SUDHL5 (cell line): Measurements from ENCODE around the gene PMAIP1.

DNA sequence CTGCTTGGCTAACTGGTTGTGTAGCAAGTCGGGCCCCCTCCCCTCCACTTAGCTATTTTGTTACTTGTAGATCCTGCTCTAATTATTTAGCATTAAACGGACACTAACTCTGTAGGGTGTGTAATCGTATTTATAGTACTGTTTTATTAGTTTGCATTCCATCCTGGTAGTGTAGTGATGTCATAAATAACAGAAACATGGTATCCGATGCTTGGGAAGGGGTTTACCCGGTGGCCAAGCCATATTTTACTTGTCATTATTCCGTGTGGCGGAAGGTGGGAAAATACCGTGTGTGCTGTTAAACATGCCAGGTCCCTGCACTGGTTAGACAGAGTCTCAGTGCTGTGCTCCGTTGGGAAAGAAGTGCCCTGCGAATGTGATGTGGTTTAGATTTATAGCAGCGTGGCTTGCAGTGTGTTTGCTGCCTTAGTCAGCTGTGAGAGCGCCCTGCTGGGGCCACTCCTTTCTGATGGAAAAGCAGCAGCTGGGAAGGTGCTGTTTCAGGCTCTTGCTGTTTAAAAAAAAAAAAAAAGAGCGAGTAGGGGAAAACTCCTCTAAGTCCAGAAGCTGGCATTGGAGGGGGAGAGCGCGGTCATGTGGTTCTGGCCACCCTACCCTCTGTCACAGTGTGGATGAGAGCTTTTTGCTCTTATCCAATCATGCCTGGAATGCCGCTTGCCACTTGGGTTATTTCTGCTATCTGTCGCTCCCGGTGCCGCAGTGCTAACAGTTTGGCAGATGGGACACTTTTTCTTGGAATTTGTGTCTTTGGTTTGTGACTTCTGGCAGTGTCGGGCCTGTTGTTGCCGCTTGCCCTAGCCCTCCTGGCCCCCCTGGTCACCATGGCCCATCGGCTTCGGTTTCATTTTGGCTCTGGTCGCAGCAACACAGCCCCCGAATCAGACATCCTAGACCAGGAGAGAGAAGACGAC lies 211.0 kb downstream of the NEDD4L start:
- PRO-cap = no peak

DNA sequence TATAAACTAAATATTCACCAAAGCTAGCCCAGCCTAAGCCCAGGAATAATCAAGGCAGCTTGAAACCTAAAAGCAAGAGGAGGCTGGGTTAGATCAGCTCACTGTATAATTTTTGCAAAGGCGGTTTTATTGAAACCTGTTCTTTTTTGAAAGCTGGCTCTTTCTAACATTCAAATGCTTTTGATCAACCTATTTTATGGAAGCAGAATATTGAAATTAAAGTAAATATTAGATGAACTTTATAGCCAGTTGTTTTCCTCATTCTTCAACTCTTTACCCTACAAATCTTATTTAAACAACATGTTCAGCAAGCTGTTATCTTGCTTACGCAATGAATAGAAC lies 241.5 kb downstream of the NEDD4L start:
- PRO-cap = no peak

- PRO-cap = no peak
These were observed 185.2 kb downstream of the ALPK2 start for GRCh38 chr18:58443677-58444122.

- PRO-cap = no peak
These were observed 96.6 kb downstream of the ALPK2 start for GRCh38 chr18:58532108-58532802.

GRCh38 chr18:58556161-58556685 lies 72.7 kb downstream of the ALPK2 start:
- PRO-cap = no peak

- PRO-cap = no peak
These were observed 813 bp downstream of the MALT1 start for GRCh38 chr18:58671875-58672681.

GRCh38 chr18:58865042-58865529 lies 409 bp downstream of the ZNF532 start:
- PRO-cap = no peak

GRCh38 chr18:58966225-58966704 lies 101.6 kb downstream of the ZNF532 start:
- PRO-cap = unidirectional peak, minus-strand start at chr18:58966500

GRCh38 chr18:59042062-59042813 lies 97.4 kb upstream of the SEC11C start:
- PRO-cap = no peak

GRCh38 chr18:59899194-59900110 lies at the start of gene PMAIP1:
Gene PMAIP1, plus strand, starts transcription at chr18:59899996.
- PRO-cap = bidirectional peak, plus-strand start at chr18:59899996, minus-strand start at chr18:59899848

GRCh38 chr18:59980412-59980649 lies 80.5 kb downstream of the PMAIP1 start:
- PRO-cap = no peak

DNA sequence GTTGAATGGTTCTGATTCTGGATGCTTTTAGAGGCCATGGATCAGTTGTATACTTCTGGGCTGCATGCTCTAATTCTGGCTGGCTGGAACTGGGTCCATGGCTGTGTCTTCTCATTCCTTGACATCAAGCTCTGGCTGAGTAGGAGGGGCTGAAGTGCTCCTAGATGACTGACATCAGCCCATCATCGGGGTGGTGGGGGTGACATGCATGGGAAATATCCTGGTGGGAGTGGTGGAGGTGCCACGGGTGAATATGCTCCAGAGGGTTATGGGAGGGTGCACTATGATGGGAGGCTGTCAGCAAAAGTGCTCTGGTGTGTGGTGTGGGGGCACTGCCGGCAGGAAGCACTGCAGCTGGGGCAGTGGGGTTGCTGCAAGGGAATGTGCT lies 52.1 kb downstream of the MC4R start:
- PRO-cap = no peak

- PRO-cap = no peak
These were observed 272.9 kb downstream of the CDH20 start for GRCh38 chr18:61605908-61606665.

- PRO-cap = no peak
These were observed 273.6 kb downstream of the CDH20 start for GRCh38 chr18:61606666-61607429.

GRCh38 chr18:61743112-61743488 lies 149.7 kb downstream of the RNF152 start:
- PRO-cap = no peak

DNA sequence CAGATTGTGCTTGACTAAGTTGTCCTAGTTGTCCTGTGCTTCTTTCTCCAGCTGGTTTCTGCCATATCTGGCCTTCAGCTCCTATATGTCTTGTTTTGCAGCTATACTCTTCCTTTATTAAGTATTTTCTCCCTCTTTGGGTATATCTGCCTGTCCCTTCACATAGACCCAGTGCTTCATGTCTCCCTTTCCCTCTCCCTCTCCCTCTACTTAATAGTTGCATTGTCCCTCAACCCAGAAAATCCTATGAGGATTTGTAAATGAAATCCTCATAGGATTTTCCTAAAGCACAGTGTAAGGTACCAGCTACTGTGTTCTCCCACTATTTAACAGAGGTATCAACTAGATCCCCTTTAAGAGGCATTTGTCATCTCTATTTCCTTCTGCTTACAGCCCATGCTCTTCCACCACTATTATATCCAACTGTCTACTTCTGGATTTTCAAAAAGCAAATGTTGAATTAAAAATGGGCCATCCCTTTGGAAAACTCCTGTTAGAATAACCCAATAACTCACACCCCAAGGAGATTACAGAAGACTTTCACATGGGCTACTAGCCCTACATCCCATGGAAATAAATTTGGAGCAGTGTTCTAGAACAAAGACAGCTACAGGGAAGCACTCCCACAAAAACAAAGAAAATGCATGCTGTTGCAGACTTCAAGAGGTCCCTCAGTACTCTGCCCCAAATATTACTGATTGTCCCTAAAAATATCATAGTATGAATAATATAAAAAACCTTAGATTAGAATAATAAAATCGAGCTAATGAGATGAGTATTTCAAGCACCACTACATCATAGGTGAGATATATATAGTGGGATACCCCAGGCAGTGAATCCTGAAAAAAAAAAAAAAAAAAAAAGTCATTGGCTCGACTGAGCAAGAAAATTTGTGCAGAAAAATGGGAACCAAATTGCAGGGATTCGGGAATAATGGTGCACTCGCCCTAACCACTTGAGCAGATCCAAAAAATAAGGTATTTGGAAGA lies 83.5 kb downstream of the RNF152 start:
- PRO-cap = no peak

DNA sequence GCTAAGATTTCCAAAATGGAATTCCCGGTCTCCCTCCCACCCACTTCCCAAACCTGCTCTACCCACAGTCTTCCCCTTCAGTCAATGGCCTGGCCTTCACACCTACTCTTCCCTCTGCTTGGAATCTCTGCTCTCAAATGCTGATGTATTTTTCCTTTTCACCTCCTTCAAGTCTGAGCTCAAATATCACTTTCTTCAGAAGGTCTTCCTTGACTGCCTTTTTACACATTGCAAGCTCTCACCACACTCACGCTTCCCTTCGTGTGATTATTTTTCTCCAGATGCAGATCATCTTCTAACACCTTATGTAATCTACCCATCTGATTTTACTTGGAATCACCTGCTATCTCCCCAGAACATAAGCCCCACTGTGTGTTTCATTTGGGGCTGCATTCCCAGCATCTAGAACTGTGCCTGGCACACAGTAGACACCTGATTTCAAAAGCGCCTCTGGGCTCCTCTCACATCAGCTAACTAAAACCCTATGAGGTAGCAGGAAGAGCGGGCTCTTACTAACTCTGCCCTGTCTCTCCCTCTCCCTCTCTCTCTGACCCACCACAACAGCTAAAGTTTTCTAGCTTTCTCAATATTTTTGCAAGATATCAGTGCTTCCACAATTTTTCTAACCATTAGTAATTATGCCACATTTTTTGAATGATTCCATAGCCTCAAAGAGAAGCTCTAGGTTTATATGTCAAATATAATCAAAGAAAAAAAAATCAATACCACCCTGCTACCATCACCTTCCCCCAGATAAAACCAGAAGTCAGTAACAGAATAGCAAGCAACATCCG lies 44.9 kb downstream of the RNF152 start:
- PRO-cap = no peak

GRCh38 chr18:61949729-61950486 lies 57.1 kb upstream of the RNF152 start:
- PRO-cap = no peak

DNA sequence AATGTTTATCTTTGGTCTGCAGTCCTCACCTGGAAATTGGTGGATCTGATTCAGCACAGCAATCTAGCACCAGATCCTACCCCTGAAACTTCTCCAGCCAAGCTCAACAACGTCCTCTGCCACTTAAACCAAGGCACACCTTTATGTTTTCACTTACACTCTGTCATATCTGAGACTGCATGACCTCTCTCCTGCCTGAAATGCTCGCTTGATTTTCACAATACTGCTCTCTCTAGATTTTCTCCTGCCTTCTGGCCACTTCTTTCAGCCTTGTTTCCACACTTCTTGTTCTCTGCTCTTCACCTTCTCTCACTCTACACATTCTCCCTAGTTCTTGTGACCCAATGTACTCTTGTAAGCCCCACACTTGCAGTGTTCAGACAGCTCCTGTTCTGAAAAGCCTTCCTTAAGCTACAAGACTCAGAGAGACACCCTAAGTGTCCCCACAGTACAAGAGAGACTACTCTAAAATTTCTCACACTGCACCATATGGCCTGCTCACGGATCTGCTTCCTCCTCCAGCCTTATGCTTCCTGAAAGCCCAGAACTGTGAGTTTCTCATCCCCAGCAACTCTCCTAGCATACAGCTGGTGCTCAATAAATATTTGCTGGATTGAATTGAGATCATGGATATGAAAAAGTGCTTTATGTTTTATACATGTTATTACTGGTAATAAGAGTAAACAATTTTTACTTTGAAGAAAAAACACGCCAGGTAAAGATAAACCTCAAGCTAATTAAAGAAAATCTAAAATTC lies 118.2 kb downstream of the PIGN start:
- PRO-cap = no peak

GRCh38 chr18:62188110-62188381 lies 991 bp downstream of the RELCH start:
- PRO-cap = unidirectional peak, minus-strand start at chr18:62188232; unidirectional peak, minus-strand start at chr18:62188266